HTERT-HM (cell line): ENCODE results near the gene ALG6.

DNA sequence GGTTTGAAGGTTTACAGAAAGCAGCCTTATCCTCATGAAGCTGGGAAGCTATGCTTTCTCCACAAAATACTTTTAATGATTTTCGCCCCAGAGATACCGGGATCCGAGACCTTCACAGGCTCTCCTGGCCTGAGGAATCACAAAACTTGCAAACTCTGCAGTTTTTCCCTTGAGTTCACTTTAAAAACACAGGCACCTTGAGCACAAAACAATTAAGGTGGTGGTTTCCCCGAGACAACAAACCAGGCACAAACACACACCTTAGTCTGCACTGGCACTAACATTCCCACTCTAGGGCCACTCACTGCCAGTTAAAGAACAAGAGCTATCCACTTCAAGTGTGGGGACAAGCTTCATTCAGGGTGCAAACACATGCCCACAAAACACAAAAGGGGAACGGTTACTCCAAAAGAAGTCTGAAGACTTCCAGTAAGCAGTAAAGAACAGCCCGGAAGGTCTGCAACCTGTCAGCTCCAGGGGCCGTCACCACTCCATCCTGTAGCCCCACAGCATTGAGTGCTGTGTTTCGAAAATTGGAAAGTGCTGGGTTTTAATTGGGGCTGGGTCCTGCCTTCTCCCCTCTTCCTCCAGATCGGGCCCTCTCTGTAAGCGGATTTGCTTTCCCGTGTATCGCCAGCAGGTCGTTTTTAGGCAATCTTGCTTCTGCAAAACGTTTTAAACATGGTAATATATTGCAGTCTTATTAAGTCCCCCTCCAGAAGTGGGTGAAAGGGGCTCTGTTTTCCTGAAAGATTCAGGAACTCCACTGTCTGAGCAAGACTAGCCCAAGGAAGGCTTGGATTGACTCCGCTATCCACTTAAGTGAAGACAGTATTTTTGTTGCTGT lies 29.5 kb upstream of the NFIA start:
- RRBS: no CpG with 5 or more reads among the region's 15 CpGs

GRCh38 chr1:61053485-61054631 lies 28.5 kb upstream of the NFIA start:
- RRBS: 17% methylated on average over 3 of the region's 60 CpGs

DNA sequence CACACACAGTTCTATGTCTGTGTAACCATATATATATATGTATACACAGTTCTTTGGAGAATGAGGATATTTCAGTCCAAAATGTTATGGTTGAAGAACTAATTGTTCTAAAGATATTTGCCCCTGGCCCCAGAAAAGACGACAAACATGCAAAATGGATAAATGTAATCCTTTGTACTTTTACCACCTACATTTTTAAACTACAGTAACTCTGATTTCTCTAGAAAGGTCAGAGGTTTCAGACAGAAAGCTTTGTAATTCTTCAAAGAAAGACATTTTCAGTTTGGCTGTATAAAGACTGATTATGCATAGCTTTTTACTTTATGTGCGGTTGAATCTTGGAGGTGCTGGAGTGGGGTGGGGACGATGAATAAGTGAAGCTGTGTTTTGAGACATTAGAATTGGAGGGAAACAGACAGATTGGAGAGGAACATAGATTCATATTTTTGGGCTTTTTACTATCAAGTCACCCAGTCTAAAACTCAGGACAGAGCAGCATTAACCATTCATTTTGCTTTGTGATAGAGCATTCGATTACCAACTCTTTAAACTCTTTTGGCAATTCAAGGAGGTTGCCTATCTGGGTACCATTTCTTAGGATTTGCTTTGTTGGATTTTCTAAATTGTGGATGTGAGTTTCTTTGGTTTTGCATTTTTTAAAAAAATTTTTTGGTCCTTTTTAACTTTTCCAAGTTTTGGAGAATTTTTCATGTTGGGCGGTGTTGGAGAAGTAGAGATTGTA lies 16.7 kb downstream of the NFIA start:
- RRBS: no CpG with 5 or more reads among the region's 5 CpGs

DNA sequence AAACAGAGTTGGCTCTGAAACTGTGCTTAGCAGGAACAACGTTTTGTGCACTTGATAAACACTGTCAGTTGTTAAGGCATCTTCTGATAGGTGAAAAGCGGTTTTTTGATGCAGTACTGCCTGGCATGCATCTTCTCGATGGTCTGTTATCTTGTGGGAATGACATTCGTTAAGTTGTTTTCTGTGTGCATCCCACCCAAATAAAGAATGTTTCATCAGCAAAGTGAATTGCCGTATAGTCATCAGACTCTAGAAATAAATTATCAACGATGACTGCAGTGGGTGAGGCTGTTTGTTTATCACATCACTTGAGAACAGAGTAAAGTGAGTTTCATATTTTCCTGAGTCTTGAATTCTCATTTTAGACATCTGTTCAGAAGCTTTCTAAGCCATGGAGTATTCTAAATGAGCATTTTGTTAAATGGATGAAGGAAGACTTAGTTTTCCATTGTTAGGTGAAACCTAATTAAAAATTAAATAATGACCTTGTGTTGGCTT lies 34.1 kb downstream of the NFIA start:
- RRBS: no CpG with 5 or more reads among the region's 6 CpGs

- RRBS: no CpG with 5 or more reads among the region's 4 CpGs
Observed at GRCh38 chr1:61141580-61142248, 59.4 kb downstream of the NFIA start.

DNA sequence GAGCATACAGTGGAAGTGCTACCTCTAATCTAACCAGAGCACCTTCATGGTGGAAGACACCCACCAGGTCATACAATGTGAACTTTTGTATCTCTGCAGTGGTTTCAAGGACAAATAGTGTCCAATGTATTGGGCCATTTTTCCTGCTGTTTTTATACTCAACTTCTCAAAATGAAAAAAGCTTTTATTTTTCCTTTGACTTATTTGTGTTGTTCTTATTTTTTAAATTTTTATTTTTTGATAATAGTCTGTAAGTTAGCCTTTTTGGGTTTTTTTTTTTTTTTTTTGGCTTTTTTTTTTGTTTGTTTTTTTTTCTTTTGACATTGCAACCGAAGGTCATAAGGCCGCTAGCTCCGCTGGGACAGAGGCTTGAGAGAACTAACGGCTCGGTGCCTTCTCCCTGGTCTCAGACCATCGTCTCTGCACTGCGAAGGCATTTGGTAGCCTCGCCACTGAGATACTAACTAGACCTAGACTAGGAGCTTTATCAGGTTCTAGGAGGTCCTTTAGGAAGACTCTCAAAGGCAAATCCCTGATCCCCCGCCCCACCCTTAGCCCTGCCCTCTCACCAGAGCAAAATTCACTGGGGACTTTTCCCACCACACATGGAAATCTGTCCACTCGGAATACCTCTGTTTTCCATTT lies 263.1 kb downstream of the TM2D1 start:
- RRBS: no CpG with 5 or more reads among the region's 10 CpGs

GRCh38 chr1:61640712-61641049 lies 84.3 kb downstream of the TM2D1 start:
- RRBS: no CpG with 5 or more reads among the region's 6 CpGs

- RRBS: no CpG with 5 or more reads among the region's 16 CpGs
Observed at GRCh38 chr1:61869472-61870135, 127.3 kb downstream of the PATJ start.

GRCh38 chr1:62337613-62338293 lies 18.5 kb upstream of the KANK4 start:
- RRBS: no CpG with 5 or more reads among the region's 12 CpGs

DNA sequence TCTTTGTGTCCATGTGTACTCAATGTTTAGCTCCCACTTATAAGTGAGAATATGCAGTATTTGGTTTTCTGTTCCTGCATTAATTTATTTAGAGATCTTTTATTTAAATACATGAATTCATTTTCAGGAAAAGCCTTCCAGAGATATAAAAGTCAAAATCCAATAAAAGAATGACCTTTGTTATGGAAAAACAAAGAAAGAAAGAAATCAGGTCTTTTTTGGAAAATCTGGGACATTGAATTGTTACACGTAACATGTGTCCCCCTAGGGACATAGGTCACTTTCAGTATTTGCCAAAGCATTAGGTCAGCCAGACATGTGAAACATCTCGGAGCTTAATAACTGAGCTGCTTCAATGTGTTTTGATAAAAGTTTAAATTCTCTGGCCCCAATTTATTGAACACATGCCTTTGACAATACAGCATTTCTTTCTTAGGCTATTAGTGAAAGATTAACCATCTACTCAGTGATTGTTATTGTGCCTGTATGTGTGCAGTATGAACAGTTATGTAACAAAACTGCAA lies 45.6 kb upstream of the DOCK7 start:
- RRBS: no CpG with 5 or more reads among the region's 2 CpGs

DNA sequence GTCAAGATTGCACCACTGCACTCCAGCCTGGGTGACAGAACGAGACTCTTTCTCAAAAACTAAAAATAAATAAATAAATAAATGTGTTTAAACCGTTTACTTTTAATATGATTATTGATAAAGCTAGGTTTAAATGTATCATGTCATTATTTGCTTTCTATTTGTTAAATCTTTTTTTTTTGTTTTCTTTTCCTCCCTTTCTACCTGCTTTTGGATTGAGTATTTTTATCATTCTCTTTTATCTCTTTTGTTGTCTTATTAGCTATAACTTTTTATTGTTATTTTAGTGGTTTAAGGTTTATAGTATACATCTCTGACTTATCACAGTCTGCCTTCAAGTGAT lies 31.1 kb downstream of the ATG4C start:
- RRBS: no CpG with 5 or more reads among the region's 2 CpGs

- RRBS: 1% methylated on average over 41 of the region's 84 CpGs
Observed at GRCh38 chr1:63367128-63368213, at the start of gene ALG6. TSS of gene ALG6 (plus strand) at chr1:63367627.

DNA sequence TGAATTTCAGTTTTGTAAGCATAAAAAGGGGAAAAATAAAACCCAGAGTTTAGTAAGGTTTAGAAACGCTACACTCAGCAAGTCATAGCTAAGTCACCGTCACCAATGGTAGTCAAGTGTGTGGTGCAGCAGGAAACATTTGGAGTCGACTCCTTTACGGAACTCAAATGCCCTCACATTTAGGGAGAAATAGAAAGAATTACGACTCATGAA lies 519 bp upstream of the PGM1 start:
- RRBS: no CpG with 5 or more reads among the region's 5 CpGs

DNA sequence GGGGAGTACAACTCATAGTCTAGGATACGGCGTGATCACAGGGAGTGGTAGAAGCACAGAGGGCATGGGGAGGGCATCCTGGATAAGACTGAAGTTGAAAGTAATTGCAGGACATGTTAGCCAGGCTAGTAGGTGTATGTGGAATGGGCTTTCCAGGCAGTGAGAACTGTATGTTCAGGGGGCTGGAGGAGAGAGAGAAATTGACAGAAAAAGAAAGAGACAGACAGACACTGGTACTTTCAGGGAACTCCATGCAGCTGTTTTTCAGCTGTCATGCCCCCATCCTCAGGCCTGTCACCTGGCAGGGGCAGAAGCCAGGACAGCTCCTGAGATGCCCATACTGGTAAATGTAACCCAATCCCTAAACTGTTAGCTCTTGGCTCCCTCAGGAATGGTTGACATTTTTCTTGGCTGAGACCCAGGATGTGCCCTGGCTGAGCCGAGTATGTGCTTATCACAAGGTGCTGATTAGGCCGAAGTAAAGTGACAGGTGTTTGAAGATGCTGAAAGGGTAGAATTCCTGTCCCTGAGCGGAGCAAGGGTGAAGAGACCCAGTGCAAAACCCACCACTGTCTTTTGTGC lies 50.6 kb downstream of the PGM1 start:
- RRBS: no CpG with 5 or more reads among the region's 5 CpGs

- RRBS: no CpG with 5 or more reads among the region's 3 CpGs
Observed at GRCh38 chr1:63704480-63704895, 69.3 kb upstream of the ROR1 start.

DNA sequence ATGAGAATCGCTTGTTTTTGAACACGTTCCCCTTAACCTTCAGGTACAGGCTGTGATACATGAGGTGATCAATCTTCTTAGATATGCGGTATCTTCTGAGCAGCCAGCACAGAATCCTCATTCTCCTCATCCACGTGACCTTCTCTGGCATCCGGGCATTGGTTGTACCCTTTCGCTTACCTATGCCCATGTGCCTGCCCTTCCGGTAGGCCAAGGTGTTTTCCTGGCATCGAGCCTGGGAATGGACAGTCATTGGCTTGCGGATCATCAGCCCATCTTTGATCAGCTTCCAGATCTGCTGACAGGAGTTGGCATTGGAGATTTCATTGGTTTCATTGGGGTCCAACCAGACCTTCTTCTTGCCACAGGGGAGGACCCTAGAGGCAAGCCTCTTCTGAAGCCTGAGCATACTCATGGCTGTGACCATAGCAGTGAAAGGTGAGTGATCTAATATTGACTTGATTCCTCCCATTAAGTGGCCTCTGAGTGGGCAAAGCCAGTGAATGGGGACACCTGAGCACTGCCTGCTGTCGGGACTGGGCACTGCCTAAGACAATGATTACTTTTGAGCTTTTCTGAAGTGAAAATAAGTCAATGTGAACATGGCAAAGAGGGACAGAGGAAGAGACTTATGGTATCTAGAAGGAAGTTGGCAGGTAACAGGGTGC lies 15.2 kb downstream of the ROR1 start:
- RRBS: no CpG with 5 or more reads among the region's 10 CpGs

DNA sequence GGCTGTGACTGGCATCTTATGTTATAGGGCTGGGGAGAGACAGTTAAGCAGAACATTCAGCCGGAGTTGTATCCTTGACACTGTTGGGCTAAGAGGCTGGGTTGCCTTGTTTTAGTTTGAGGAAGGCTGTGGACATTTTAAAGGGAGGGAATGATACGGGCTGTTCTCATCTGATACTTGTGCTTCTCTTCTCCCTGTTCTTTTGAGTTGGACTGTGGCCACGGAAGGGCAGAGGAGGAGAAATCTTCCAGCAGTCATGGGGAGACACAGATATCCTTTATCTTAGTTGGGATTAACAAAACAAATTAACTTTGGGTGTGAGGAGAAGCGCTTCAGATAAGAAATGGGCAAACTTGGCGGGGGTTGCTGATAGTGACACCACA lies 138.8 kb downstream of the ROR1 start:
- RRBS: no CpG with 5 or more reads among the region's 5 CpGs

- RRBS: no CpG with 5 or more reads among the region's 10 CpGs
Observed at GRCh38 chr1:63913723-63914542, 140.1 kb downstream of the ROR1 start.

DNA sequence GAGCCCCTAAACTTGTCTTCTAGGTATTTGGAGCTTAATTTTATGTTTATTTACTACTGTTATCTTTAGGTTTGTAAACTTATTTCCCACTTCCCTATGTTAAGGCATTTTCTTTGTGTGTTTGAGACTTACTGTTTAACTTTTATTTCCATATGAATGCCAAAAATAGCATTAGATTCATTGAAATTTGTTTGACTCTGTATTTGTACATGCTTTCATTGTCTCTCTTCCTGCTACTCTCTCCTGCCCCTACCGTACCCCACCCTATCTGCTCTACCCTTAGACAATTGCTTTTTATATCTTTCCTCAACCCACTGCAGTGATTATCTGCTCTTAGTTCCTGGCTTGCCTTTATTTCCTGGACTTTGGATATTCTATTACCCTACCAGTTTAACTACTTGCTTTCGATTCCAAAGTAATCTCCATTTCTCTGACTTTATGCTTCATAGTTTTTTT lies 10.4 kb downstream of the RAVER2 start:
- RRBS: no CpG with 5 or more reads among the region's 2 CpGs

GRCh38 chr1:64773207-64773613 lies 28.3 kb downstream of the RAVER2 start:
- RRBS: no CpG with 5 or more reads among the region's 4 CpGs